GM19239 (cell line): ENCODE data around the genes ZNF615 and ZNF534.

- RRBS = 8% methylated on average over 63 of the region's 114 CpGs
These were observed 24.5 kb downstream of the SHANK1 start for GRCh38 chr19:50694852-50695738.

GRCh38 chr19:50717866-50718881, 1.4 kb downstream of the SHANK1 start:
- RRBS = 3% methylated on average over 36 of the region's 73 CpGs

GRCh38 chr19:50728308-50728853, 5.2 kb downstream of the CLEC11A start:
- RRBS = no CpG with 5 or more reads among the region's 31 CpGs

- RRBS = no CpG with 5 or more reads among the region's 8 CpGs
These were observed 3.8 kb upstream of the KLK3 start for GRCh38 chr19:50850856-50851464.

DNA sequence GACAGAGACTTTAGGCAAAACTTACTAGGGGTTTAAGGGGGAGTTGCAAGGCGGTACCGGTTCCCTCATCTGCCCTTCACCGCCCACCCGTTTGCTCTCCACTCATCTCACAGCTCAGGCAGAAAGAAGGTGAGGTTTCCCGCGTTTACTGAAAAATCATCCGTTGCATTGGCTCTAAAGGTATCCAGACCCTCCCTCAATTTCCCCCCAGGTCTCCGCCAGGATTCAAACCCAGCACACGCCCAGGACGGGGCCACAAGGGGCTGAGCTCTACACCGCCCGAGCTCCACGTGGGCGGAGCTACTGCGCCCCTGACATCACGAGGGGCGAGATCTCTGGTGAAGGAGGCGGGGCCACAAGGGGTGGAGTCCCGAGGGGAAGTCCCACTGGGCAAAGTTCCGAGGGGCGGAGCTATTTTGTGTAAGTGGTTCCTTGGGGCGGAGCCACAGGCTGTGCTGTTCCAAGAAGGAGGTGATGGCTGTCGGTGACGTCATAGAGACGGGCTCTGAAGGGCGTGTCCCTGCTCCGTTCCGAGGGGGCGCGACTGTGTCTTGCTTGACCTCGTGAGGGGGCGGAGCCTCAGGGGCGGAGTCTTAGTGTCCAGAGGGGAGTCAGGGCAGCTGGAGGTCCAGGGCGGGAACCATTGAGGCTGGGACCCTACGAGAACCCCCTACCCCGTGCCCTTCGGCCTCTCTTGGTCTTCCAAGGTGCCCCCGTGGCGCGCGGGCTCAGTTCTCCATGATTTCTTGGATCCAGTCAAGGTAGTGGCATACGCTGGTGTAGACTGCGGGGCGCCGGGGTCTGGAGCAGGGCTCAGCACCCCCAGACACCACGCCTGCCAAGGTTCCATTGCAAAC, 1.2 kb upstream of the KLK8 start:
- RRBS = no CpG with 5 or more reads among the region's 46 CpGs

DNA sequence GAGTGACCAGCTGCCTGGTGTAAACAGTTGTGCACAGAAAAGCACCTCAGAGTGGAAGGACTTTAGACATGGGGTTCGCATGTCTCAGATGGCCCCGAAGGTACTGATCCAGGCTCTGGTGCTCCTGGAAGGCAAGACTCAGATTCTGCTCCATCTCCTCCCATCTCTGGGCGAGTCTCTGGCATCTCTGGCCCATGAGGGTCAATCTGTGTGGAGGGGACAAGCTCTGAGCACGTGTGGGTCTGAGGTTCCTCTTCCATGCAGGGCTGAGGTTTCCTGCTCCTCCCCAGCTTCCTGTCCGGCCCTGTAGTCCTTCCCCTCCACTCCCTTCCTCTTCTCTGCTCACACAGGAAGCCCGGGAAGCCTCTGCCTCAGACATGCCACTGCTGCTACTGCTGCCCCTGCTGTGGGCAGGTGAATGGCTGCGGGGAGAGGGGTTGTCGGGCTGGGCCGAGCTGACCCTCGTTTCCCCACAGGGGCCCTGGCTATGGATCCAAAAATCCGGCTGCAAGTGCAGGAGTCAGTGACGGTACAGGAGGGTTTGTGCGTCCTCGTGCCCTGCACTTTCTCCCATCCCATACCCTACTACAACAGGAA, 14.1 kb upstream of the CD33 start:
- RRBS = no CpG with 5 or more reads among the region's 14 CpGs

DNA sequence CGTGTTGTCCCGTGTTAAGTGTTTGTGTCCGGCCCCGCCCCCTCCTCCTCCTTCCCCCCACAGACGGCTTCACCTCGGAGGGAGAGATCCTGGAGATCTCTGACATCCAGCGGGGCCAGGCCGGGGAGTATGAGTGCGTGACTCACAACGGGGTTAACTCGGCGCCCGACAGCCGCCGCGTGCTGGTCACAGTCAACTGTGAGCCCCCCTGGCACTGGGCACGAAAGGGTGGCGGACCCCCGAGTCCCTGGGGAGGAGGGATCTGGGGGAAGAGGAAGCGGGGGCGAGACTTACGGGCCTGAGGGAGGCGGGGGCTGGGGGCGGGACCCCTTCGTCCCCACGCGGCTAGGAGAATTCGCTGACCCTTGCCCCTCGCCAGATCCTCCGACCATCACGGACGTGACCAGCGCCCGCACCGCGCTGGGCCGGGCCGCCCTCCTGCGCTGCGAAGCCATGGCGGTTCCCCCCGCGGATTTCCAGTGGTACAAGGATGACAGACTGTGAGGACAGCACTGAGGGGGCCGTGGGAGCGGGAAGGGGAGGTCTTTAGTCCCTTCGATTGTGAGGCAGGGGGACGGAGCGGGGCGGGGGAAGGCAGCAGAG, 15.1 kb downstream of the VSIG10L start:
- RRBS = 6% methylated on average over 3 of the region's 49 CpGs

- RRBS = 4% methylated on average over 21 of the region's 59 CpGs
These were observed 14.4 kb downstream of the VSIG10L start for GRCh38 chr19:51327305-51328104.

GRCh38 chr19:51541402-51542131, 10.1 kb upstream of the SIGLEC6 start:
- RRBS = no CpG with 5 or more reads among the region's 8 CpGs

GRCh38 chr19:51551578-51552151, 19.4 kb upstream of the ZNF175 start:
- RRBS = no CpG with 5 or more reads among the region's 2 CpGs

DNA sequence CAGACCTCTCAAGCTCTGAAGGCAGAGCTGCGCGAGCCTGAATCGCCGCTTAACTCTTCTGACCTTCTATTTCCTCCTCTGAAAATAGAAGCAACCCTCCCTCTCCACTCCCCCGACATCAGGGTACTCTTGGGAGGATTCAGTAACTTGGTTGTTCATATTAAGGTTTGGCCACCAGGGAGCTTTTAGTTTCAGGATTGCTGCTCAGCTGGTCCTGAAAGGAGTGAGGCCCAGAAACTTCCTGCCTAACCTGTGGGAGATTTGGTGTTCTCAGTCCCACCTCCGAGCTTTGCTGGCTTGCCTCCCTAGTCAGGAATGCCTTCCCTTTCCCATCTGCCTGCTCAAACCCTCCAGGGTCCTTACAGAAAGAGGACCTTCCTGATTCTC, 27.7 kb downstream of the SIGLEC5 start:
- RRBS = no CpG with 5 or more reads among the region's 6 CpGs

- RRBS = no CpG with 5 or more reads among the region's 11 CpGs
These were observed 3.5 kb upstream of the SPACA6 start for GRCh38 chr19:51689647-51690003.

- RRBS = no CpG with 5 or more reads among the region's 5 CpGs
These were observed 26.7 kb downstream of the ZNF350 start for GRCh38 chr19:51959865-51960379.

GRCh38 chr19:52007546-52008648, at the start of gene ZNF615:
ZNF615 (minus strand) TSS chr19:52008211.
- RRBS = no CpG with 5 or more reads among the region's 57 CpGs

- RRBS = no CpG with 5 or more reads among the region's 44 CpGs
These were observed 788 bp downstream of the ZNF616 start for GRCh38 chr19:52138622-52139677.

- RRBS = no CpG with 5 or more reads among the region's 24 CpGs
These were observed 11.0 kb downstream of the PPP2R1A start for GRCh38 chr19:52200530-52201565.

- RRBS = no CpG with 5 or more reads among the region's 8 CpGs
These were observed 15.6 kb downstream of the PPP2R1A start for GRCh38 chr19:52205471-52205812.

DNA sequence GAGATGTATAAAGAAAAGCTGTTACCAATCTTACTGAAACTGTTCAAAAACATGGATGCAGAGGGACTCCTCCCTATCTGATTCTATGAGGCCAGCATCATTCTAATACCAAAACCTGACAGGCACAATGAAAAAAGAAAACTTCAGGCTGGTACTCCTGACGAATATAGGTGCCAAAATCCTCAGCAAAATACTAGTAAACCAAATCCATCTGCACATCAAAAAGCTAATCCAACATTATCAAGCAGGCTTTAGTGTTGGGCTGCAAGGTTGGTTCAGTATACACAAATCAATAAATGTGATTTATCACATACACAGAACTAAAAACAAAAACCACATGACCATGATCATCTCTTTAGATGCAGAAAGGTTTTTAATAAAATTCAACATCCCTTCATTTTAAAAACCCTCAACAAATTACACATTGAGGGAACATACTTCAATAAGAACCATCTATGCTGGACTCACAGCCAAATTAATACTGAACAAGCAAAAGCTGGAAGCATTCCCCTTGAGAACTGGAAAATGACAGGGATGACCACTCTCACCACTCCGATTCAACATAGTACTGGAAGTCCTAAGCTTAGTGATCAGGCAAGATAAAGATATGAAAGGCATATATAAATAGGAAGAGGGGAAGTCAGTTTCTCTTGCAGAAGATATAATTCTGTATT, 12.5 kb upstream of the ZNF610 start:
- RRBS = no CpG with 5 or more reads among the region's 2 CpGs

DNA sequence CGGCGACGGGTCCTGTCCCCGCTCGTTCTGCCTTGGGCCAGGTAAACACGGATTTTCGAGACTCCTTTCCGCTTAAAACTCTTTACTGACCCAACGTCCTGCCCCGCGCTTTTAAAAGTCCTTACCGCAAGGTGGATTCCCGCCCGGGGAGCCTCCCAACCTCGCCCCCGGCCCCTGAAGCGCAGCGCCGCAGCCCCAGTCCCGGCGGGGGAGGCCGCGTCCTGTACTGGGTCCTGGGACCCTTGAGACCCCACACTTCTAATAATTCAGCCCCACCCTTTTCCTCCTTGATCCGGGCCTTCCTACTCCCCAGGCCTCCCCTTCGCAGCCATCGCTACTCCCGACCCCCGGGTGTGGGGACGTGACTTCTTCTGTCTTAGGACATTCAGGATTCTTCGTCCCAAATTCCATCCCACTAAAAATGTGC, 436 bp downstream of the ZNF610 start:
- RRBS = 7% methylated on average over 9 of the region's 30 CpGs

DNA sequence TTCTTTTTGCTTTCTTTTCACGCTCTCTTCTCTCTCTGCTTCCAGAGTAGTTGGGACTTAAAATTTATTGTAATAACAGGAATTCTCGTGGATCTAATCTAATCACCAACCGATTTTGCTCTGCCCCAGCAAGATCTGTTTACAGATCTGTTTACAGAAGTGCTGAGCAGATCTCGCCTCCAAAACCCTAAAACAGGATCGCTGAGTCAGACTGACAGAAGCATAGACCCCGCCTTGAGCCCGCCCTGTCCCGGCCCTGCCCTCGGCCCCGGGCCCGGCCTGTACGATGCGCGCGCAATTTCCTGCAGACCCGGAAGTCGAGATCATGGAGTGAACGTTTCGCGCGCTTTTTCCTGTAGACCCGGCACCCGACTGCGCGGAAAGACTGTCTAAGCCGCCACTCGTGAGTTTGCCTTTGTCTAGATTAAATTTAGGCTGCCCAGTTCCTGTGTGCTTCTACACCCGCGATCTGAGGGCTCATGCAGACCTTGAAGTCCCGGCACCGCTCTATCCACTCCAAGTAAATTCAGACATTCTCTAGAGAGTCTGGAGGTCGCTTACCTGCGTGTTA, at the start of gene ZNF534:
ZNF534 (plus strand) TSS at position 307 of the 571 bp plus-strand sequence.
- RRBS = 97% methylated on average over 11 of the region's 33 CpGs